ENCODE results near the gene RBP2.

DNA sequence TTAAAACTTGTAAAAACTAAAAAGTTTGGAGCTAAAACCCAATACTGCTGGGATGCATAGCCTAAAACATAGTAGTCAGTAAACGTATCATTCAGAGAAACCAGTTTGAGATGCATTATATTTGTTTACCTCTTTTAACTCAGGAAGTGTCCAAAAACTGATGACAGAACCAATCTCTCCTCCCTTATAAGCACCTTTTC, 58.4 kb downstream of the CEP63 start:
- PRO-cap: no peak

DNA sequence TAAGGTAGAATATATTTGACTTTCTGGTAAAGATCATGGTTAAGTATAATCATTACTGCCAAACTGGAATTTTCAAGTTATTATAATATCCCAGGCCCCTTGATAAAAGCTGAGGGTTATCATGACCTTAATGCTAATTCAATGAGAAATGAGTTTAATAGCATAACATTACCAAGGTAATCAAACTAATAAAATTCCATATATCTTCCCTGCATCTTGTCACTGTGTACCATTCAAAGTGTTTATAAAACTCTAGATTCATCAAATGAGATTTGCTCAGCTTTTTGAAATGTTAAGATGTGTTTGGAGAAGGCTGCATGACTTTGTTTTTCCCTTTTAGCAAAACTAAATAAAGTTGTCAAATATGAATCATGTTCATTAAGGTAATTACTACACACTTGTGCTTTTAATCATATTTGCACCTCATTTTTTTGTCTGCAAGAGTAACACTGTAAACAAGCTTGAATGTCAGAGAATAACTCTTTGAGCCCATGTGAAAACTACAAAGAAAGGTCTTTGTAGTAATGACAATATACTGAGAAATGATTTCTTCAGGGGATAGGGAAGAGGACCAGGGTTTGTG, 48.5 kb downstream of the MSL2 start:
- PRO-cap: no peak

DNA sequence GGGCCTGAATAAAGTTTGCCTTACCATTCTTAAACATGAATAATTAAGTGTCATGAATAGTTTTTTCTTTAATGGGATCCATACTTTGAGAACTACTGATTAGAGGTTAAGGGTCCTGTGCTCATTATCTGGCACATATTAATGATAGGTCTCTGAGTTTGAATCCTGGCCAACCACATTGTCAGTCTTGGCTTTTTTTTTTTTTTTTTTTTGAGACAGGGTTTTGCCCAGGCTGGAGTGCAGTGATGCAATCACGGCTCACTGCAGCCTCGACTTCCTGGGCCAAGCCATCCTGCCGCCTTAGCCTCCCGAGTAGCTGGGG, 667 bp upstream of the PCCB start:
- PRO-cap: no peak

- PRO-cap: no peak
Measured at GRCh38 chr3:136327436-136328004, 77.4 kb downstream of the PCCB start.

GRCh38 chr3:136328667-136328981, 78.5 kb downstream of the PCCB start:
- PRO-cap: no peak

DNA sequence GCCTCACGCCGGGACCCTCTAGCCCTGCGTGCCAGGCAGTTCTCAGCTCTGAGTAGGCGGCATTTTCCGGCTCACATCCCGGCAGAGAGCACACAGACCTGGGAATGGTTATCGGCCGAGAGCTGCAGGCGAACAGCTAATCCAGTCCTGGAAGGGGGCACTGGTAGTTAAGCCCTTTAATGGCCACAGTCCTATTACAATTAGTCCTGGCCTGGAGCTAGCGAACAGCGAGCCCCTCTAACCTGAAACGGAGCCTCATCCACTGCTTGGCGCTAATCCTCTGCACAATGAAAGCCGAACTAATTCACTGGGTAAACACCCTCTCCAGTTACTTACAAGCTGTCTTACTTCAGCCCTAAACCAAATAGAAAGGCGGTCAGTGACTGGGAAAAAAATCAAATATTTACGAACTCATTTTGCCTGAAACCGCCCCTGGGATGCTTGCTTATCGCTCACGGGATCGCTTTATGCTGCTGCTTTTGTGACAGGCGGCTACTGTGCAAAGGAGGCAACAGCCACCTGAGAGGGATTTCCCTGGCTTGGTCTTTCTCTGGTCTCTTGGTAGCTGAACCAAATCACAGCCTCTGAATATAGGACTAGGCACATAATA, 254.5 kb upstream of the SOX14 start:
- PRO-cap: no peak

- PRO-cap: no peak
Measured at GRCh38 chr3:138397189-138397647, 37.2 kb upstream of the ESYT3 start.

DNA sequence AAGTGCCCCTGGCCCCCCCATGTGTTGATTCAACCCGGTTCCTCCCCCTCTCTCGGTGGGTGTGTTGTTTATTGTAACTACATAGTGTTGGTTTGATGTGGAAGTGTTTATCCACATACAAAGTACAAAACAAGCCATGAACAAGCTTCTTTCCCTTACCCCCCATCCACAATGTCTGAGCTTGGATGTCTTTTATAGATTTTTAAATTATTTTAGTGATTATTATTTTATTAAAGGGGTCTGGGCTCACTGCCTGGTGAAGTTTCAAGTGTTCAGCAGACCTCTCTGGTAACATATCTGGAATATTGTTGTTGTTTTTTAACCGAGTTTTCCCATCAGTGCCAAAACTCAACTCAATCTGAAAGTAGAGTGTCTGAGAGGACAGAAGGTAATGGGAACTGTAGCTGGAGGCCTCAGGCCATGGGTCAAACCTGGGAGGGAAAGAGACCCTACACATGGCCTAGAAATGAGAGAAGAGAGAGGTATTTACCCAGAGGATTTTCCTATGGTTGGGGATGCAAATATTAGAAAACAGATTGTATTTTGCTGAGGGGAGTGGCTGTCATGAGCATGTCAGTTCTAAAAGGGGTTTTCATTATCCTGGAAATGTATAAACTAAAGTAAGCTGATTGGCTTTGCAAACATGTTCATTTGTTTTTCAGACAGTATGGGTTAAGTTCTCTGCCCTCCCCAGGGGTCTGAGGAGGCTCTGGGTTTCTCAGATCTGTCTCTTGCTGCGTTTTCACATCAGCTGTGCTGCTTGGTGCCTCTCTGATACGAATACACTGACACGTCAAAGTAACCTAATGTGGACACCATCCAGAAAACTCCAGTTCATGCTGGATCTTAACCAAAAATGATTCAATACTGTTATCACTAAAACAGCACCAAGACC, 31.7 kb upstream of the ESYT3 start:
- PRO-cap: no peak

GRCh38 chr3:138835199-138835515, 429 bp upstream of the PIK3CB start:
- PRO-cap: no peak

- PRO-cap: no peak
Measured at GRCh38 chr3:138938812-138939238, 8.1 kb downstream of the FOXL2 start.

DNA sequence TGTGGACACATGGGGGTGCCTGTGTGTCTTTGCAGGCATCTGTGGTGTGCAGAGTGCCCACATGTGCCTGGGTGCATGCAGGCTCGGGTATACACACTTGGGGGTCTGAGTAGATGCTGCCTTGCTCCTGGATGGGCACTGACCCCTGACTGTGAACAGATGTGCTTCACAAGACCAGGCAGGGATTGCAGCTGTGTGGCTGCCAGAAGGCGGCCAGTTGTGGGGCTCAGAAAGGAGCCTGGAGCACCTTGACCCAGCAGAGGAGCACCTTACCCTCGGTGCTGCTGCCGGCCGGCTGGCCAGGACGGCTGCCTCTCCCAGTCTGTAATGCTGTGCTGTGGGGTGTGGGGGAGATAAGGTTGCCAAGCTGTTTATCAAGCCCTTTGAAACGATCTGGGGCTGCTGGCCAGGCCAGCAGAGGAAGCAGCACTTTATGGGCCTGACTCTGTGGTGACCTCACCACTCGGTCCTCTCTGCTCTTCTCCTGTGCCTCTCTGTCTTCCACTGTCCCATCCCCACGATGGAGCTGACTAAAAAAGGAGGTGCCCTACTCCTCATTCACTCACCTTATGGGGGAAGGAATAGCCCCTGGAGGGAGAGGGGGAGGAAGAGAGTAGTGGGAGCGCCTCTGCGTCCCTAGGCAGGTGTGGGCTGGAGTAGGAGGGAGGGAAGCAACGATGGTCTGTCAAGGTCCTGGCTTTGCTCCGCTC, 55.4 kb upstream of the MRPS22 start:
- PRO-cap: no peak

DNA sequence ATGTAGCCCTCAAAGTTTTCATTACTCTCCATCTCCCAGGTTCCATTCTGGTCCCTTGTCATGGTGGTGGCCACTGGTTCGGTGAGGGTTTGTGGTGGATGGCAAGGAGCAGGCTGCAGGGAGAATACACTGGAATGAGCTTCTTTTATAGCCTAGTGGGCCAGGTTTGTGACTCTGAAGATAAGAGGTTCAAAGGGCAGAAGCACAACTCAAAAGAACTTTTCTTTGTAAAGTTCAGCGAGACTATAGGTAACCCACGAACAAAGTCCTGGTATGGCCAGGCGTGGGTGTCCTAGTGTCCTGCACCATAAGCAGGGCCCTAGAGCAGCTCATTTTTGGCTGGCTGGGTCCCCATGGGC, at the start of gene RBP2:
Gene RBP2 (minus strand): TSS at position 119 of the 359 bp plus-strand sequence.
- PRO-cap: no peak

DNA sequence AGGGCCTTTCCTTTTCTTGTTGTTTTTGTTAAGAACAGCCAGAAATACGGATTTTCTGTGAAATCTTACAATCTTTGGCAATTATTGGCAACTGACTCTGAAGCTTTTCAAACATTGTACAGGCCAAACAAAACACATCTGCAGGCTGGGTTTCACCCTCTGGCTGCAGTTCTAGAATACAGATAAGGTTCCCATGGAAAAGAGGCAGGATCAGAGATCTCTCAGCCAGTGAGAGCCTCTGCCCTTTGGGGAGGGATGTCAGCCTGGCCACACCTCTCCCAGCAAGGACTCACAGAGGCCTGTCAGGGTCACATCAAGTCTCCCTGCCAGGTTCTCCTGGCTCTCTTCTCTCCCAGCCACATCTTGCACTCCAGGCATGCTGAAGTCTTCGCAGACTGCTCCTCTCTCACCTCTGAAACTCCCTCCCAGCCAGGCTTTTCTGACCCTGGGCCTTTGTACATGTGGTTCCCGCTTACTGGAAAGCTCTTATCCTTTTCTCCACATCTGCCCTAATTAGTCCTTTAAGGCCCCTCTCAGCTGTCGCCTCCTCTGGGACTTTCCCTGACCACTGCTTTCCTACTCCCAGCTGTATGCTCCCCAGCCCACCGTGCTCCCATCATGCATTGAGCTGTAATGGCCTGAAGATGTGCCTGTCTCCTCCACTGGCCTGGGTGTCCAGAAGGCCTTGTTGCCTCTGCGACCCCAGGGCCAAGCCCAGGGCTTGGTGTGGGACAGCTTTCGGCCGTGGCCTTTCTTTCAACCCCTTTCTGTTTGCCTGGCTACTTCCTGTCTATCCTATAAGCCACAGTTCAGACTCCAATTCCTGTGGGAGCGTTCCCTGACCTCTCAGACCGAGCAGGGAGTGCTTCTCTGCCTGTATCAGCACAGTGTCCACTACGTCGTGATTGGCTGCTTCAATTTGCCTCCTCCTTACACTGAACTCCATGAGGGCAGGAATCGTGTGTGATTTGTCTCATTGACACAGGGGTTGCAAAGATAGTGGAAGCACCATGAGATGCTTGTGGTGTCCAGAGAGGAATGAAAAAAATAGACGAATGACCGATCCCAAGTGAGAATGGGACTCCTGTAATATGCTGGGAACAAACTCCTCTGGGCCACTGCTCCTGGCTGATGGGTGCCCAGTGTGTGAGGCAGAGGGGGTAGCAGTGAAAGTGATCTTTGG, 4.2 kb downstream of the RBP1 start:
- PRO-cap: no peak

GRCh38 chr3:140977520-140978085, 36.0 kb downstream of the SLC25A36 start:
- PRO-cap: no peak

GRCh38 chr3:141360670-141361210, 7.6 kb upstream of the ZBTB38 start:
- PRO-cap: unidirectional peak, minus-strand start at chr3:141360969

- PRO-cap: unidirectional peak, minus-strand start at chr3:141412939
Measured at GRCh38 chr3:141412726-141413776, 44.7 kb downstream of the ZBTB38 start.

GRCh38 chr3:141425898-141426286, 57.6 kb downstream of the ZBTB38 start:
- PRO-cap: no peak

GRCh38 chr3:141489622-141490071, 2.8 kb downstream of the RASA2 start:
- PRO-cap: no peak

DNA sequence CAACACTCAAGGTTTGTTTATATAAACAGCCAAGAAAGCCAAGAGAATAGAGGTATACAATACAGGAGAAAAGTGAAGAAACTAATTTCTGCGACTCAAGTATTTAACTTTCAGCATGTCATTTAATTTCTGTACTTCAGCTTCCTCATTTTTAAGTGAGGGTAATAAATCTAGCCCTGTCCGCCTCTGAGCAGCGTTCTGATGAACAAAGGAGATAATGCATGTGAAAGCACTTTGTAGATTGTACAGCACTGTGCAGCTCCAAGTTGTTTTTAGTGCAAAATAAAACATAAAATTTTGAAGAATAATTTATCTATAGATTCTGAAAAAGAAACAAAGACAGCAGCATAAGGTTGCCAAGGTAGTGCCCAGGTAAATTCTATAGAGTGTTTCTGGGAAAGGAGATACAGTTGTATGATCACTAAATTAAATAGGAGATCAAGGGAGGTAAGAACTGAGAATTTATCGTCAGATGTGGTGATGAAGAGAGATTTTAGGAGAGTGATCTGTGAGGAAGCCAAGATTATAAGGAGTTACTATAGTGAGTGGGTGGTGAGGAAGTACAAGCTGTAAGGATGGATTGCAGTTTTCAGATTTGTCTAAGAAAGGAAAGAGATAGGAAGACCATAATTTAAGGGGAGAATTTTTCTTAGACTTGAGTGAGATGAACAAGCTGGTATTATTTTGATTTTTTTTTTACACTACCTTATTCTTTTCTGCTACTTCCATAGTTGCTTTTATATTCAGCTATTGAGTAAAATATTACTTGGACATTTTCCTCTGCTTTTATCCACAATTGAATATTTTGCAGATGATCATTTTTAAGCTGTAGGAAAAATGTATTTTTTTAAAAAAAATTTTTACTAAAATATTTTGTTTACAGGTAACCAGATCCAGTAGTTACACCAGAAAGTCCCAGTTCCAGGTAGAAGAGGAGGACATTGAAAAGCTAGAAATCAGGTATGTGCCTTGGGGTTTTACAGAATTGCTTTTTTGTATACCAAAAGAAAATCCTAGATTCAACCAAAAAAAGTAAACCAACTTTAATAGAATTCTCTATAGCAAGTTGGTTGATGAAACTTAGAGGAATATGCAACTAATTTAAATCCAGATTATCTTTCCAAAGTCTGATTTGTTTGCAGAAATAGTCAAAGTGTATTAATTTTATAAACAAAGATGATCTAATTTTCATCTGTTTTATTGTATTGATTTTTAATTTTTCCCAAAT, 71.6 kb downstream of the RASA2 start:
- PRO-cap: no peak

DNA sequence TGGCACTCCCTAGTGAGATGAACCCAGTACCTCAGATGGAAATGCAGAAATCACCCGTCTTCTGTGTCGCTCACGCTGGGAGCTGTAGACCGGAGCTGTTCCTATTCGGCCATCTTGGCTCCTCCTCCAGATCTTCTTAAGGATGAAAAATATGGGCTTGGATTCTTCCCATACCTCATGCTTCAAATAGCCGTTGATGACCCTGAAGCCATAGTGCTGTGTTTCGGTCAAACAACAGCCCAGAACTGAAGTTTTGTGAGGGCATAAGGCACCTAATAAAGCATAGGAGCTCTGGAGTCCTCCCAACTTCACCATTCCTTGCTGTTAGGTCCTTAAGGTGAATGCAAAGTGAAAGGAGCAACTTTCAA, 198 bp upstream of the GRK7 start:
- PRO-cap: no peak